ENCODE measurements around a stretch of chrX.

GRCh38 chrX:107155488-107156446 is 37.1 kb upstream of the RBM41 start:
- PRO-cap, 10 experiments: no peak in any of the 10 experiments

- PRO-cap, 10 experiments: no peak in any of the 10 experiments
Measured at GRCh38 chrX:107629563-107629919, 1.2 kb downstream of the PRPS1 start.

DNA sequence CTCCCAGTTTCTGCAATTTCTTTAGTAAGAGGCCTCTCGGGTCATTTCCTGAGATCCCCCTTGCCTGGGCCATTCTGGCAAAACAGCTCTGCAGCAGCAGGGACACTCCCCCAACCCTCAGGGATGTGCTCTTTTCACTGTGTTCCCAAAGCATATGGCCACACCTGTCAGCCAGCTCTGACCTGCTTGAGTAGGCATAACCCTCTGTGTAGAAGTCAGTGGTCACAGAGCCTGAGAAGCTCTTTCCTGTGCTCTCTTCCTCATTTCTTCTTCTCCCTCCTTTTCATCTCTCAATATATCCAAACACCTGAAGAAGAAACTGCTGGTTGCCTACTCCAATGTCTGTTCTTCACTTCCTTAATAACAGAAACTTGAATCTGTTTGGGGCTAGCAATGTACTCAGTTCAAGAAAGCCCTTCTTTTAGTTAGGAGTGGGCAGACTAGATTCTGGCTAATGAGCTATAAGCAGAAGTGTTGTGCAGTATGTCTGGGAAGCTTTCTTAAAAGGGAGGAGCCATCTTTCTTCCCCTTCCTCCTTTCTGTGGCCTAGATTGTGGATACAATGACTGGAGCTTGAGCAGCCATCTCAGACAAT is 73.3 kb downstream of the PRPS1 start:
- PRO-cap, 10 experiments: peak in 1 of 10 experiments; most common plus-strand start position 209 of the sequence (in 1); most common minus-strand start position 76 of the sequence (in 1)

GRCh38 chrX:107756659-107756918 is 19.0 kb downstream of the TSC22D3 start:
- PRO-cap, 10 experiments: no peak in any of the 10 experiments

DNA sequence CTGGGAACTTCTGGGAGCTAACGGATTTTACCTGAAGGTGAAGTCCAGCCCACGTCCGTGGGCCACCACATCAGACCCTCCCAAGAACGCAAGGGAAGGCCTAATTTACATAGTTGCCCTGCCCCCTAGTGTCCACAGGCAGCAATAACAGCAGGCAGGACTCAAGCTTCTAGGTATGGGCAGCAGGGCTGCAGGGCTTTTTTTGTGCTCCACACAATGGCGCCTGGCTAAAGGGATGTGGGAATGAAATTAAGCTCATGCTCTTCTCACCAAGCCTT is 112.0 kb upstream of the TMEM164 start:
- PRO-cap, 10 experiments: no peak in any of the 10 experiments

DNA sequence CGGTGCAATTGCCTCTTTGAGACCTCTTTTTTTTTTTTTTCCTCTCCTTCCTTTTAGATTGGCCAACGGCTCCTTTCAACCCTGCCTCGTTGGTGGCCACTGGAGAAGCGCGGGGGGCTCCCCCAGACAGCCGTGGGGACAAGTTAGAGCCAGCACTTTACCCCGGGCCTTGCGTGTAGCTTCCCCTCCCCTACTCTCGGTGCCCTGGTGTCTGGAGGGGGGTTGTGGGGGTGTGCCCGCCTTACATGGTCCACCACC is 459 bp downstream of the TMEM164 start:
- PRO-cap, 10 experiments: no peak in any of the 10 experiments

DNA sequence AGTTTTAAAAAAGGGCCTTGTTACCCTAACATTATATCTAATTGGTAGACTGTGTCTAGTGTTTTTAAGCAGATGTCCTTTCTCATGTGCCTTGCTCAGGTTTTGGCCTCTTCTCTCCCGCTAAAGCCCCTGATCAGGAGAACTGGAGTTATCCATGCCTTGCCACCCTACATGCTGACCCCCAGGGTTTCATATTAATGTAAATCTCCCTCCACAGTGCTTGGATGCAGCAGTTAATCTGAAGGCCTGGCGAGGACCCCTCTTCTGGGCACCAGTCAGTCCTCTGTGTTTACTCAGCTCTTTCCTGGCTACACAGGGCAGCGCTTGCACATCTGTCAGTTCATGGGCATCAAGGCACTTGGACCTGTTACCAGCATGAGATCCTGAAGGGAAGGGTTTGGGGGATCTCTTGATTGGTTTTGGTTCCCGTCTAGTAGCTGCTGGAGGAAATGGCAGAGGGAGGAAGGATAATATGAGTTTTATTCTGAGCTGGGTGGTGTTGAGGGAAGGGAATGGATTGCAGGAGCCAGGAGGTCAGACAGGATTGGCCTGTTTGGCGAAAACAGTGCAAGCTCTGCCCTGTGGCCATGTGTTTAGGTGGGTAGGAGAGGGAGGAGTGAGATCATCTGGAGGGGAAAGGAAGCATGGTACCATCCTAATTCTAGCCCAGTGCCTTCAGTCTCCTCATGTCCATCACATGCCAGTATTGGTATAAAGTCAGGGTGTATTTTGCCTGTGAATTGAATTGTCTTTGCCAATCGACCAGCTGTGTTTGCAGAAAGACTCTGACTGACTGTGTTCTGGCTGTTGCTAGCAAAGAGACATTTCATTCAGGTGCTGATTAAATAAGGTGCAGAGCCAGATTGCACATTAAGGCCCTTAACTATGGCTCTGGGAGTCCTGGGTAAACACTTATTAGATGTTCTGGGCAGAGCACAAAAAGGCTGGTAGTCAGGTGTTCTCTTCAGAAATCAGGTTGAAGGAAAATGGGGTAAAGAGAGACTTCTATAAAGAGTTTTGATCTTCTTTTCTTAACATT is 9.9 kb downstream of the TMEM164 start:
- PRO-cap, 10 experiments: peak in 1 of 10 experiments; most common plus-strand start position 619 of the sequence (in 1); most common minus-strand start position 454 of the sequence (in 1)

GRCh38 chrX:110059130-110059910 is 56.4 kb downstream of the TMEM164 start:
- PRO-cap, 10 experiments: no peak in any of the 10 experiments

DNA sequence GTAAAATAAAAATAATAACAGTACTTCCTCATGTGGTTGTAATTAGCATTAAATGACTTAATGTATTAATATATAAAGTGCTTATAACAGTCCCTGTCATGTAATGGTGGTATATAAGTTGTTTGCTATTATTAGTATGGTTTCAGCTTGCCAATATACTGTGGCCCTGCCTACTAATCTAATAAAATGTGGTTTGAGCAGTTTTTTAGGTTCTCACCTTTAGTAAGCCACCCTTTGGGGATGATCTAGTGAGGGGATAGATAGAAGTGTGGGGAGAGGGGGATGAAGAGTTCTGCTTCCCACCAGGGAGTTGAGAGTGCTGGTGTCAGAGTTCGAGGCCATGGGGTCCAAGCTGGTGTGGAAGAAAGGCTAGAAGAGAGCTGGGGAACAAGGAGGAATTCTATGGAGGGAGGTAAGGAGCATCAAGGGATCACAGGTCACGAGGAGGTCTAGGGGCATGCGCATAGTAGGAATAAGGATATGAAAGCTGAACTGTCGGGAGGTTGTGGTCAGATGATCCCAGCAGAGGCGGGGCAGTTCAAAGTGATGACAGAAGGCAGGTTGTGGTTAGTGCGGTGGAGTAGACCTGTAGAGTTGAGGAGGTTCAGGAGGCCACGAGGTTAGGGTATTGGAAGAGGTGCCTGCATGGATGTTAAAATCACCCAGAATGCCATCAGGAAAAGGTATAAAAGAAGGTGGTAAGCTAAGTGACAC is 156.2 kb downstream of the TMEM164 start:
- PRO-cap, 10 experiments: no peak in any of the 10 experiments

- PRO-cap, 10 experiments: no peak in any of the 10 experiments
Measured at GRCh38 chrX:110316634-110317048, 1.2 kb downstream of the AMMECR1 start.

GRCh38 chrX:110786404-110786762 is 9.2 kb downstream of the CHRDL1 start:
- PRO-cap, 10 experiments: no peak in any of the 10 experiments

- PRO-cap, 10 experiments: no peak in any of the 10 experiments
Measured at GRCh38 chrX:111040755-111041650, 55.0 kb upstream of the PAK3 start.

- PRO-cap, 10 experiments: no peak in any of the 10 experiments
Measured at GRCh38 chrX:115559282-115560150, 1.5 kb upstream of the PLS3 start.

DNA sequence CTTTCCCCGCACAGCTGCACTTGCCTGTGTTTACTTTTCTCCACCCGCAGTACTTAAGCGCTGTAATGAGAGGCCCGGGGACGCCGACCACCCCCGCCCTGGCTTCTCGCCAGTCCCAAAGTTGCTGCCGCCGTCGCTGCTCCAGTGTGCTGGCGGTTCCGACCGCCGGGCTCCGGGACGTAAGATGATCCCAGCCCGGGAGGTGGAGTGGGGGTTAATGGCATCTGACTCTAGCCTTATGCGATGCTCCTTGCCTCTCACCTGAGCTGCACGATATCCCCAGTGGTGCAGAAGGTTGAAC is 1.1 kb downstream of the PLS3 start:
- PRO-cap, 10 experiments: peak in 1 of 10 experiments; most common plus-strand start position 144 of the sequence (in 1)

GRCh38 chrX:115592301-115592798 is 31.4 kb downstream of the PLS3 start:
- PRO-cap, 10 experiments: no peak in any of the 10 experiments

- PRO-cap, 10 experiments: no peak in any of the 10 experiments
Measured at GRCh38 chrX:115921443-115922442, 248.8 kb upstream of the AGTR2 start.

GRCh38 chrX:115933930-115935153 is 236.2 kb upstream of the AGTR2 start:
- PRO-cap, 10 experiments: no peak in any of the 10 experiments

GRCh38 chrX:115940669-115941110 is 229.9 kb upstream of the AGTR2 start:
- PRO-cap, 10 experiments: peak in 1 of 10 experiments; most common minus-strand start chrX:115940910 (in 1)

- PRO-cap, 10 experiments: peak in 1 of 10 experiments; most common plus-strand start chrX:116239089 (in 1)
Measured at GRCh38 chrX:116238856-116239363, 68.4 kb downstream of the AGTR2 start.

DNA sequence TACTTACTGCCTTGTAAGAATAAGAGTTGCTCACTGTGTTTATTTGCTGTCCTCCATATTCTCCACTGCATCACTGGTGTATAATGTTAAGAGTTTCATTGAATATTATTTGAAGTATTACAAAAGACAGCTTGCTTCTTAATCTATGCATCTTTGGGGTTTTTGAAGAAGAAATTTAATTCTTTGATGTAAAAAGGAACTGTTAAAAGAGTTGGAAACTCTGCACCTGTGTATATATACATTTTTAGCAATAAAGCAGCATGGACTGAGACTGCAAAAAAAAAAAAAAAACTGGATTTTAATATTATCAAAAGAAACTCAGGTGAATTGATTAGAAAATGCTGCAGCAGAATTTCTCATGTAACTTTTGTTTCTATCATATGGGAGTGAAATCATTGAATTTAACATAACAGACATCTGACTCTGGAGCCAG is 538.8 kb upstream of the CT83 start:
- PRO-cap, 10 experiments: no peak in any of the 10 experiments

Measured in Metastatic Breast Carcinoma in the Brain (tissue), 10 donors.